A375 (cell line): ENCODE measurements around a stretch of chr14.

GRCh38 chr14:100281642-100282379 lies 24.4 kb downstream of the SLC25A29 start:
- RAMPAGE, long total RNA: no peak

GRCh38 chr14:100328597-100329553 lies 5.7 kb downstream of the SLC25A47 start:
- RAMPAGE, long total RNA: no peak

GRCh38 chr14:100376830-100377428 lies 644 bp downstream of the WDR25 start:
- RAMPAGE, long total RNA: no peak

GRCh38 chr14:100397996-100398389 lies 21.7 kb downstream of the WDR25 start:
- RAMPAGE, long total RNA: no peak

DNA sequence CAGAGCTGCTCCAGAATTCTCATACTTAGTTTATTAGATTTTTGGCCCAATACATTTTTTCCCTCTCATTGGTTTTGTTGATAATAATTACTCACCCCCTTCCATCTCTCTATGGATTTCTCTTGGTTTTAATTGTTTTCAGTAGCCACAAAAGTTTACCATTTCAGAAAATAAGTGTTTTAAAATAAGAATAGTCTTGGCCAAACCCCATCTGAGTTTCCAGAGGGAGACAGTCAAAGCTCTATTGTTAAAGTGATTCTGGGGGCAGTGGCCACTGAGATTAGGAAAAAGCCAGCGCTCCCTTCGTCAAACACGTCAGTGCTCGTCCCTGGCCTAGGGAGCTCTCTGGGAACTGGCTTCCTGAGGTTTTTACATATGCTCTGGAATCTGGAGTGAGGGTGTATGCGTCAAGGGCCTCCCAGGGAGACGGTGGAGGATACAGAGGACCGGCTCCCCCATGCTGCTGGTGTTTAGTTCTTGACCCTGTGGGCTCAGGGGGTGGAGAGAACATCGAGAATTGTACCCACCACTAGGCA lies 33.7 kb downstream of the WDR25 start:
- RAMPAGE, long total RNA: no peak

DNA sequence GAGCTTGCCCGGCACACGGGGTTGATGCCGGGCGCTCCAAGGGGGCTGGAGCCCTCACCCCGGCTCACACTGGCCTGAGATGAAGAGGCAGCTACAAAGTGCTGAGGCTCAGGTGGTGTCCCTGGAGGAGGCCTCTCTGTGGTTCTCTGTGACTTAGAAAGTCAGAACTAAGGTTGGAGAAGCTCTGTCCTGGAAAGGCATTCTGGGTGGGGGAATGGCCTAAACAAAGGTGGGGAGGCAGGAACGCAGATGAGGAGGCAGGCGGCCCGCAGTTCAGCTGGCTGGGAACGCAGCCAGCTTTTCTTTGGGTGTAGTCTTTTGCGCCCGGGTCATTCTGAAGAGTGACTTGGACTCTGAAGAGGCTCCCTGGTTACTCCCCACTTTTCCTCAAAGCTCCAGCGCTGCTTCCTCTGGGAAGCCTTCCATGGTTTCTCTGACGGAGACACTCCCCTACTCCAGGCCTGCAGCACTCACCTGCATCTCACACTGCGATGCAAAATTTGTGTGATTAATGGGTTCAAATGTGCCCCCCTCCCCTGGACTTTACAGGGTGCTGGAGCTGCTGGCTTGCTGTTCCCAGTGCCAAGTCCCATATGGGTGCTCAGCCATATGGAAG lies 50.5 kb upstream of the DLK1 start:
- RAMPAGE, long total RNA: no peak

DNA sequence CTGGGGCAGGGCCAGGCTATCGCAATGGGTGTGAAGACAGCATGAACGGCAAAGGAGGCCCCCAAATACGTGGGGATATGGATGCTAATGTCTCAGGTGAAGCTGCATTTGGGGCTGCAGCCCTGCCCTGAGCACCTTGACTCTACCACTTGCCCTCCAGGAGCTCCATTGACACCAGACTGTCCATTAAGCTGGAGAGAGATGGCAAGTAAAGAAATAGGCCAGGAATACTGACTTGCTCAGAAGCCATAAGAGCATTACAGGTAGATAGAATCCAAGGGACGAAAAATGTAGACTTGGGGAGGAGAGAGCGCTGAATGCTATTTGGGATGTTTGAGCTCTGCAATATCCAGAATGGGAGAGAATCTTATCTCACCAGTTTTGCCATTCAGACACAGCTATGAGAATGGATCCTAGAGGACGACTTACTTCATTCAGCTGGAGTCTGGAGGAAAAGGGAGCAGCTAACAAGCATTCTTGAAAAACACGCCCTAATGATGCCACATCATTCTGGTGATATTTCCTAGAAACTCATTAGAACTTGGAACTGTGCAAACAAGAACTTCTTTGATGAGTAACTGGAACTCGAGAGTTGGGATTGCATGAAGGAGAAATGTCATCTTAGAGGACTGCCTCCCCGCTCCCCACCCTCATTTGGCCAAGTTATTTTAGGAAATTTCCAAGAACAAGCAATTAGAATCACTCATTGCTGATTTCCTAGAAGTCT lies 38.8 kb downstream of the RTL1 start:
- RAMPAGE, long total RNA: no peak

- RAMPAGE, long total RNA: no peak
These were observed 102.0 kb upstream of the RTL1 start for GRCh38 chr14:101005401-101006002.

DNA sequence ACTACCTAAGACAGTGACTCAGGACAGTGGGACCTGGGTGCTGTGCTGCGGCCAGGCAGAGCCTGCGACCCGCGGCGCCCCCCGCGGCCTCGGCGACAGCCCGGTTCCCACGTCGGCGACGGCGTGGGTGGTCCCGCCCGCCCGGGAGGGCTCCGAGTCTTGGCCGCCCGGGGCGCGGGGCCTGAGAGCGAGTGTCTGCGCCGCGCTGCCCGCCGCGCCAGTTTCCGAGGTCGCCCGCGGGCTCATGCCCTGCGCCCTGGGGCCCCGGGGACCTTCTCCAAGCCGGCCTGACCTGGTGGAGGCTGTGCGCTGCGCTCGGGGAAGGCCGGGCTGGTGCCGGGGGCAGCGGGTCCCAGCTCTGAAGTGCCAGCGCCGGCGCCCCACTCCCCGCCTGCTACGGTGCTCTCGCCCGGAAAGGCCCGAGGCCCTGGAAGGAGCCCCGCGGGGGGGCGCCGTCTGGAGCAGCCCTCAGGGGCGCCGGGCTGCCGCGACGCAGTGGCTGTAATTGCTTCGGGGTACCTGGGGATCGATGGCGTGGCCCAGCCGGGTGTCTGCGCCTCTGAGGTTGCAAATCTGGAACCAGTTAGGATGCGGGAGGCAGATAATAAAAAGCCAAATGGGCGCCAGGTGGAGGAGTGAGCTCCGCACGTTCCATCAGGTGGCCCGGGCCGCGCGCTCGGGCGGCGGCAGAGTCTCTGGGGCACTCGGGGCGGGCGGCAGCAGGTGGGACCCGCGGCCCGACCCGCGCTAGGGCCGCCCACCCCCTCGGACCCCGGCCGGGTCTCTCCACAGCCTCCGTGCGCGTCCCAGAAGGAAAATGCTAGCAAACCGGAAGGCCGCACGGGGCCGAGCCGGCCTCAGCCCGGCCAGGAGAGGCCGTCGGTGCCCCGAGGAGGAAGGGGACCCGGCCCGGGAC lies 302.6 kb upstream of the PPP2R5C start:
- RAMPAGE, long total RNA: no peak

- RAMPAGE, long total RNA: no peak
These were observed 215.8 kb upstream of the PPP2R5C start for GRCh38 chr14:101545705-101546131.

DNA sequence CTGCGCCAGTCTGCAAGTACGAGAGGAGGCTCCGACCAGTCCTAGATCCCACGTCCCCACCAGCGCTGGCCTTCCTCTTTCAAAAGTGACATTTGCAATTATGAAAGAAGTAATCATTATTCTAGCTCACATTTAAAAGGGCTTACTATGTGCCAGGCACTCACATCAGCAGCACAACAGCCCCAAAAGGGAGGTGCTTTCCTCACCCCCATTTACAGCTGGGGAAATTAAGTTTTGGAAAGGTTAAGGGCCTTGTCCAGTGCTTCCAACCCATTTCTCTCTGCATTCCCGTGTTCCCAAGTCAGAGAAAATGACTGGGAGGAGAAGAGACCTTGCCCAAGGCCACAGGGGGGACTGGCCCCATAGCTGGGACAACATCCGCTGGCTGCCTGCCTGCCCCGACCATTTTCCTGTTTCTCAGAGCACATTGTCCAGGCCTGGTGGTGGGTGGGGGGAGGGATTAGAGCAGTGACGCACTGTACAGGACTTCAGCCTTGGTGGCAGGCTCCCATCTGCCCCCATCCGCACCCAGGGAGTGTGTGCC lies 172.7 kb upstream of the PPP2R5C start:
- RAMPAGE, long total RNA: no peak

DNA sequence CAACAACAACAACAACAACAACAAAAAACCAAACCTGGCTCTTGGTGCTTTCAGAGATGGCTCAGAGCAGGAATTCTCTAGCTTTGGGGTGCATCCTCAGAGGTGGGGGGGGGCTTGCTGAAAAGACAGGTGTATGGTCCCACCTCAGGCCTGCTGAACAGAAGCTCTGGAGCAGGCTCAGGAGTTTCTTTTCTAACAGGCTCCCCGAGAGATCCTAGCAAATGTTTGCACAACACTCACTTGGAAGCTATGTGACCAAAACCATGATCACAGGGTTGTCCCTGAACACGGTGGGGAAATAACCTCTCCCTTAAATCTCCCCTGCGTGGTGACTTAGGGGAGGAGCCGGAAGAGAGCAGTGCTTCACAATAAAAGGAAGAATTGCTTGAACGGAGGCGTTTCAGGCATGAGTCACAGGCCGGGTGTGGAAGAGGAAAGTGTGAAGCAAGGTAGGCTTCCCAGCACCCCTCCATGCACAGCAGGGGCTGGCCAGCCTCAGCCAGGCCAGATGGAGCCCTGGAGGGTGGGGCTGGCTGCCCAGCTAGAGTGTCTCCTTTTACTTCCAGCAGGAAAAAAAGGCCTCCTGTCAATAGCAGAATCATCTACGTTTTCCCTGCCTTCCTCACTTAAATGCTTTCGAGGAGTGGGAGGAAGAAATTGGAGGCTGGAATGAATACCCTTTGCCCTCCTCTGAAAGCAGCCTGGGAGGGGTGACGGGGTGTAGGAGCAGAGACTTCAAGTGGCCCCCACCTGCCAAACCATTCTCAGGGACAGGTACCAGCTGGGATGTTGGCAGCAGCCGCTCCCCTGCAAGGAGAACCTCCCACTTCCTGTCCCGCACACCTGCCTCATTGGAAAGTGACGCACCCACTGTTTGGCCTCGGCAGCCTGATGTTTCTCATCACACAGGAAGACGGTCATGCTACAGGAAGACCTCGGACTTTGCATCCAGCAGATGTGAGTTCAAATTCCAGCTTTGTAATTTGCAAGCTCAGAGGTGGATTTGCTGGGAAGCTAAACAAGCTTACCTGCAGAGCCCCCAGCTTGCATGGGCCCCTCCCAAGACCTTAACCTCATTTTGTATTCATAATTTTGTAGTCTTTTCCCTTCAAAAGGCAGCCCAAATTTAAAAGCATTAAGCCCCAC lies 30.1 kb upstream of the PPP2R5C start:
- RAMPAGE, long total RNA: no peak

- RAMPAGE, long total RNA: no peak
These were observed 20.2 kb downstream of the PPP2R5C start for GRCh38 chr14:101781698-101782058.

GRCh38 chr14:101792037-101792573 lies 30.6 kb downstream of the PPP2R5C start:
- RAMPAGE, long total RNA: no peak

- RAMPAGE, long total RNA: no peak
These were observed 36.3 kb downstream of the PPP2R5C start for GRCh38 chr14:101797680-101798275.

DNA sequence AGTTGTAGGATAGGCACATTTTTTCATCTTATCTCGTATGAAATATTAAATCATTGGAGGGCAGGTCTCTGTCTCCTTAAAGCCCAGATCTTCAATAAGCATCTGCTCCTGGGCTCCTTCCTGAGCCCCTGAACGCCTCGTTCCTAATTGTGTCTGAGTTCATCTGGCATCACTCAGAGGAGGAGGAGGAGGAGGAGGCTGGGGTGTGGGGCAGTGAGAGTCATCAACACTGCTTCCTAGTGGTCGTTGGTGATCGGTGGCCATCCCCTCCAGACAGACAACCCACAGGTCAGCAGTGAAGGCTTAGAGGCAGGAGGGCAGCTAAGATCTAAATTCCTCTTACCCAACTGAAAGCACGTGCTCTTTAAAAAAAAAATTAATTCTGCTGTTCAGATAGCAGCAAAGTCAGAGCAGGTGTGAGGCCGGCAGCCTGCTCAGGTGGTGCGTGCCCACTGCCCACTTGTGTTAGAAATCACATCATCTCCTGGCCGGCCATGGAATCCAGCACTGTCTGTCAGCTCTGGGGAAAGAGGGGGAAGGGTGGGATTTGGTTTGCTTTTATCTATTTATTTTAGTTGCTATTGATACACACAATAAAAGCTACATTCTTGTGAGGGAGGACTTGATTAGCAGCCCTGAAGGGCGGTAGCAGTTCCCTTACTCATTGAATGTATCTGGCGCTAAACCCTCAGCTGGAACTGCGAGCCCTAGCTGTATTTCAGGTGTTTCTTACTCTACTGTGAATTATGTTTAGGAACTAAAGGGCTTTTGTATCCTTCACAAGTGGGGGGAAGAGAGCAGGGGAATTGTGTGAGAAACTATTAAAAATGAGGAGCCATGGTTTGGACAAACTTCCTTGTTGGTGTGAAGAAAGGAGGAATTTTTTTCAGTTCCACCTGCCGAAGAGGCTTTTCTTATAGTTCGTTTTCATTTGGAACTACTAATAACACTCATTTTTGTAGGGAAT lies 46.7 kb downstream of the PPP2R5C start:
- RAMPAGE, long total RNA: no peak

DNA sequence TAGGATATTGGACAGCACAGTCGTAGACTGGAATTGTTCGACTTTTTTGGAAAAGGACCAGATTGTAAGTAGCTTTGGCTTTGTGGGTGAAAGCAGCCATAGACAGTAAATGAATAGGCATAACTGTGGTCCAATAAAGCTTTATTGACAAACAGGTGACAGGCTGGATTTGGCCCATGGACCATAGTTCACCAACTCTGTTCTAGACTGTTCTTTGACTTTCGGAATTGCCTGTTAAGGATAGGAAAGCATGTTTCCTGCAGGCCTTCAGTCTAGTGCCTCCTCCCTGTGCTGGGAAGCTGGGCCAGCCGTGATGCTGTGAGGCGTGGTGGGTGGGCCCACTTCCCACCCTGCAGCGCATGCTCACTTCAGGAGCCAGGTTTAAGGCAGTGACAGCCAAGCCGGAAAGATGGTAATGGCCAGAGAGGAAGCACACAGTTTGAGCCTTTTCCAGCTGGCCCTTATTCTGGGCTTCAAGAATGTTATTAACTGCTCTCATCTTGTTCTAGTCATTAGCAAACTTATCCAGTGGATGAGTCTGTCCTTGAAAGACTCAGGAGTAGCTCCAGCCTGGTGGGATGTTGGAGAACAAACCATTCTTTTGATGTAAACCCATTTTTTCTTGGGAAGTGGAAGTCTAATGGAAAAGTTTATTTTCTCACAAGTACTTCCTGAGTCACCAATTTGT lies 51.9 kb downstream of the PPP2R5C start:
- RAMPAGE, long total RNA: no peak

GRCh38 chr14:101845329-101846160 lies 84.0 kb downstream of the PPP2R5C start:
- RAMPAGE, long total RNA: no peak

GRCh38 chr14:101851700-101852219 lies 90.3 kb downstream of the PPP2R5C start:
- RAMPAGE, long total RNA: no peak

- RAMPAGE, long total RNA: no peak
These were observed 92.8 kb downstream of the PPP2R5C start for GRCh38 chr14:101854123-101854857.